ENCODE data around the gene PITPNM2.

- PRO-cap, result no peak
Observed at GRCh38 chr12:122891428-122892238, 4.3 kb downstream of the VPS37B start.

DNA sequence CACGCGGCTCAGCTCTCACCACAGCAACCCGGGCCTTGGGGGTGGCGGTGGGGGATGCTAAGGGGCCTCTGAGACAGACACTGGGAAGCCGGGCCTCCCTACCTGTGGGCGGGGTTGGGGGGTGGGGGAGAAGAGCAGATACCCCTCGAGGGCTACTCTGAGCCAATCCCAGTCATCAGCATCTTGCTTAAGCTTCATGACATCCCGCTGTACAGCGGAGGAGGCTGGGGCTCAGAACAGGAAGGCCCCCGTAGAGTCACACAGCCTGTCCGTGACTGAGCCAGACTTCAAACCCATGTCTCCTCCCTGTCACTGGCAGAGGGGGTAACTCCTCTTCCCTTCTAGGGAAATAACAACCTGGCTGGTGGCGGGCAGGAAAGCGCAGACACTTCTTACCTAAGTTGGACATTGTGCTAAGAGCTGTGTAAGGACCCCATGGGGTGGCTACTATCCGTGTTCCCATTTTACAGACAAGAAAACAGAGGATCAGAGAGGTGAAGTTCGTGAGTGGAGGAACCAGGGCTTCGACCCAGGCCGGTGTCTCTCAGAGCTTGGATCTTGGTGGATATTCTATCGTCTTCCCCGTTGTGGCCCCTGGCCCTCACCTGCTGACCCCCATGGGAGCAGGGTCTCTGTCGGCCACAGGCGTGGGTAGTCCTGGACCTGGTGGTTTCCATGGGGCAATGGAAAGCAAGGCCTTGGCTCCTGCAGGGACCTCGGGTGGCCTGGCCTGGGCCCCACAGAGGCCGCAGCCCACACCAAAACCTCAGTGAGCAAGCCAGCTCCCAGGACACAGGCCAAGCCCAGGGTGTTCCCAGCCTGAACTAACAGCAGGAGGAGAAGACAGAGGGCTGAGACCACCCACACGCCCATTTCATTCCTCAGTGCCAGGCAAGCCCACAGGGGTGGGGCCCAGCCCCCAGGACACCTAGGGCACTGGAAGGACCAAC lies 17.1 kb downstream of the ABCB9 start:
- PRO-cap, result no peak

DNA sequence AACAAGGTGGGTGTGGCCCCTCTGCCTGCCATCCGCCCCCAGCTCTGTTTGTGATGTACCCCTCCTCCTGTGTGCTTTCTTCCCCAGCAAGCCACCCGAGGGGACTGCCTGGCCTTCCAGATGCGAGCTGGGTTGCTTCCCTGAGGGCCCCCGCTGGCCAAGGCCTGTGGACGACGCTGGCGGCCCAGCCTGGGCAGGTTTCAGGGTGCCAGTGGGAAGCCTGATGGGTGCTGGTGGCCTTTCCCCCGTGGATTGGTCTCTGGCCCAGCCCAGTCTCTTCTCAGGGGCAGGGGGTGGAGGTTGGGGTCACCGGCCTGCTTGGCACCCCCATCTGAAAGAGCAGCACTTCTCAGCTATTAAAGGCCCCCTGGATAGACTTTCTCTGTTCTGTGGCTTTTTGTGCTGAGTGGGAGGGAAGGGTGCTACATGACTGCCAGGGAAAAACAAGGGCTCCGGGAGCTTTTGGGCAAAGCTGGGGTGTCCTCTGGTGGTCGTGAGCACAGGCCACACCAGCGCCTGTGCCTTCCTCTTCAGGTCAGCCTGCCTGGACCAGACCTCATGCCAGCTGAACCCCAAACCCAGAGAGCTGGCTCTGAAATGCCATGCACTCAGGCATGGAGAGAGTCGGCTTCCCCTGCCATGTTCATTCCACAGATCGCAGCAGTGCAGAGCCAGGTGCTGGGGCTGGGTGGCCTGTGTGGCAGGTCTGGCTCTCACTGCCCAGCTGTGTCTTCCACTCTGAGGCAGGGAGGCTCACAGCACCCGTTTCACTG lies 2.2 kb downstream of the ARL6IP4 start:
- PRO-cap, result no peak

GRCh38 chr12:123071020-123071859 lies 79.7 kb downstream of the PITPNM2 start:
- PRO-cap, result no peak

GRCh38 chr12:123104907-123105950 lies 45.7 kb downstream of the PITPNM2 start:
- PRO-cap, result no peak

GRCh38 chr12:123109292-123109872 lies 41.5 kb downstream of the PITPNM2 start:
- PRO-cap, result no peak

- PRO-cap, result no peak
Observed at GRCh38 chr12:123115393-123116097, 35.3 kb downstream of the PITPNM2 start.

- PRO-cap, result bidirectional peak, plus-strand start at chr12:123150609, minus-strand start at chr12:123150584; bidirectional peak, plus-strand start at chr12:123150932, minus-strand start at chr12:123150863; bidirectional peak, plus-strand start at chr12:123151145, minus-strand start at chr12:123151090; bidirectional peak, plus-strand start at chr12:123151226, minus-strand start at chr12:123151309
Observed at GRCh38 chr12:123150358-123151413, at the start of gene PITPNM2. Gene PITPNM2, minus strand, starts transcription at chr12:123151090.

- PRO-cap, result no peak
Observed at GRCh38 chr12:123227730-123228217, 5.2 kb downstream of the MPHOSPH9 start.

- PRO-cap, result no peak
Observed at GRCh38 chr12:123265009-123265363, 6.7 kb downstream of the CDK2AP1 start.

GRCh38 chr12:123365533-123366077 lies 958 bp upstream of the SBNO1 start:
- PRO-cap, result no peak

- PRO-cap, result no peak
Observed at GRCh38 chr12:123435859-123436352, 578 bp downstream of the RILPL2 start.

- PRO-cap, result no peak
Observed at GRCh38 chr12:123479960-123480273, 22.0 kb downstream of the SNRNP35 start.

GRCh38 chr12:123492319-123493182 lies 34.6 kb downstream of the SNRNP35 start:
- PRO-cap, result no peak

GRCh38 chr12:123522179-123522734 lies 11.3 kb downstream of the RILPL1 start:
- PRO-cap, result no peak

DNA sequence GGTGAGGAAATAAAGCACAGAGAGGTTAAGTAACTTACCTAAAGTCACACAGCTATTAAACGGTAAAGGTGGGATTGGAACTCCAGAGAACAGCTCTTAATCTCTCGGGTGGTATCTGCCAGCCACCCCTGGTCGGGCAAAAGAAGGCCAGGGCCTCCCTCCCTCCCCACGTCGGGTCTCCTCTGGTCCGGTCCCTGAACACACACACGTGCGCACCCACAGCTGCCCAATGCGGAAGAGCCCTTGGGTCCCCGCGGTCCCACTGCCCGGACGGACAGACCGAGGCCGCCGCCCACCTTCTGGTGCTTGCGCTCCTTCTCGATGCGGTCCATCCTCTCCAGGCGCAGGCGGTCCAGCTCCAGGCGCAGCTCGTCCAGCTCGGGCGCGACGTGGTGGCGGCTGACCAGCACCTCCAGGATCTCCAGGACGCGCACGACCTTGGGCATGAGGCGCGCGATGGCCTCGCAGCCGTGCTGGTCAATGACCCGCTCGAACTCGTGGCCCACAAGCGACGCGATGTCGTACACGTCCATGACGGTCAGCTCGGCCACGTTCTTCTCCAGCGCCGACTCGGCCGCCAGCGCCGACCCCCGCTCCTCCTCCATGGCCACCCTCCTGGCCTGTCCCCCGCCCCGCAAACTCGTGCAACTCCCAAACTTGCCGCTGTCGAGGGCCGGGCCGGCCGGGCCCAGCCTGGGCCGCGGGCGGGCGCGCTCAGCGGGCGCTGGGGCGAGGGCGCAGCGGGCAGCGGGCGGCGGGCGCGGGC lies 458 bp downstream of the RILPL1 start:
- PRO-cap, result unidirectional peak, plus-strand start at position 445 of the sequence; bidirectional peak, plus-strand start outside the sequence, minus-strand start at position 622 of the sequence

DNA sequence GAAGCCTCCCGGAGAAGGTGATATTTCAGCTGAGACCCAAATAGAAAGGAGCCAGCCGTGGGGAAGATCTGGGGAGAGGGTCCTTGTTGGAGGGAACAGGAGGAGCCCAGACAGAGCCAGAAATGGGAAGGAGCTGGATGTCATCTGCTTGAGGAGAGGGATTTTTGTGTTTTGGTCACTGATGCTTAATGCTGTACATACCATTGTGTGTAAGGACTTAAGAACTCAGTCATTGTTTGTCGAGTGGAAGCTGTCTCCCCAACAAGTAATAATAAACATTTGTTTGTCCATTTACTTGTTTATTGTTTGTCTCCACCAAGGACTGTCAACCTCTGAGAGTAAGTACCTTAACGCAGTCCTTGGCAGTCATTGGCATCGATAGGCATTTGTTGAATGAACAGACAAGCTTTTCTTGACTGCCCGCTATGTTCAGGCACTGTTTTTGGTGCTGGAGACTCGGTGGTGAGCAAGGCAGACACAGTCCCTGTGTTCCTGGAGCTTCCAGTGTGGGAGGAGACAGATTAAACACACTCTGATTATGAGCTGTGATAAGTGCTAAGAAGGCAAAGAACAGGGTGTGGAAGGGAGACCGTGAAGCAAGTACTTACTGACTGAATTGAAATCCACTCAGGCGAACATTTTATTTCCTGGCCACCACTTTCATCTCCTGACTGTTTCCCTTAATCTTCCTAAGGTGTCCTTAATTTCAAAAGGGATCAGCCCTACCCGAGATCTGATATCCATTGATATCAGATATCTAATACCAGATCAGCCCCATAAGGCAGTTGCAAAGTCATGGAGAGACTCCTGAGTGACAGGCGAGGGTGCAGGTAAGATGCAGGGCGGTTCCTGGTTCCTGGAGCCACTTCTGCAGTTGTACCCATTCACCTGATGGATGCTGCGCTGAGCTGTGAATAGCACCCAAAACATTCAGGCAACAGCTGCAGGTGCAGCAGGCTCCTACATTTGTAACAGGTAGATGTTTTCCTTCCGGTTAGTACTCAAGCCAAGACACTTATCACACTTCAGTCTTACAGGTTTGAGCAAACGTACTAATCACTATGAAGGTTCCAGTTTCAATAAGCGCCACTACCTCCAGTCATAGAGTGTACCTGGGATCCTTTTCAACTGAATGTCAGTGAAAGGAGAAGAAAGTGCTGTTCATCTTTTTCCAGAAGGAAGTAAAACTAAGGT lies 1.4 kb downstream of the ATP6V0A2 start:
- PRO-cap, result no peak

DNA sequence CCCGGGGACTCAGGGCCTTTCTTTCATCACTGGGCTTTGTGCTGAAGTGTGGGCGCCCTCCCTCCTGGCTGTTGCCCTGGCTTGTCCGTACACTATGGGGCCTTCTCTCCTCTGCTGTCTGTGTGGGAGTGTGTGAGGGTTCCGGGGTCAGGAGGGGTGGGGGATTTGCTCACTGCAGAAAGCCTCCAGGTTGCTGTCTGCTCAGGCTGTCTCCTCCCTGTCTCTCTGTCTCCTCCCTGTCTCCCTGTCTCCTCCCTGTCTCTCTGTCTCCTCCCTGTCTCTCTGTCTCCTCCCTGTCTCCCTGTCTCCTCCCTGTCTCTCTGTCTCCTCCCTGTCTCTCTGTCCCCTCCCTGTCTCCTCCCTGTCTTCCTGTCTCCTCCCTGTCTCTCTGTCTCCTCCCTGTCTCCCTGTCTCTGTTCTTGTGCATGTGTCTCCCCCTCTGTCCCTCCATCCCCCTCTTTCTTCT lies 64.7 kb downstream of the CCDC92 start:
- PRO-cap, result unidirectional peak, minus-strand start at position 227 of the sequence

GRCh38 chr12:123958349-123958870 lies 14.2 kb downstream of the CCDC92 start:
- PRO-cap, result no peak

DNA sequence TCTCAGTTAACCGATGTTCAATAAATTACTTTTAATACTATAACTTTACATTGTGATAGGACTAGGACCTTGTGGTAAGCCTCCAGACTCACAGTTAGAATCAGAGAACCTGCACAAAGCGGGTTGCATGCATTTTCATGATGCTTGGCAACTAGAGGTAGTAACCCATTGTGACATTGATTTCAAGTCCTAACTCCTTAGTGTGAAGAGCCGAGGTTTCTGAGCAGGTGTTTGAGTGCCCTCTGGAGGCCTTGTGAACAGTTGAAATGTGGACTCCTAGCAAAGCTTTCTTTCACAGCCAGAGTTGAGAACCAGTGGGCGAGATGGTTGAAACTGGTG lies 10.8 kb downstream of the ZNF664 start:
- PRO-cap, result no peak